Measurements from ENCODE around the gene VAMP5.

GRCh38 chr2:85274216-85274591, 53.6 kb downstream of the TGOLN2 start:
- PRO-cap, 3 experiments, result no peak in any of the 3 experiments

DNA sequence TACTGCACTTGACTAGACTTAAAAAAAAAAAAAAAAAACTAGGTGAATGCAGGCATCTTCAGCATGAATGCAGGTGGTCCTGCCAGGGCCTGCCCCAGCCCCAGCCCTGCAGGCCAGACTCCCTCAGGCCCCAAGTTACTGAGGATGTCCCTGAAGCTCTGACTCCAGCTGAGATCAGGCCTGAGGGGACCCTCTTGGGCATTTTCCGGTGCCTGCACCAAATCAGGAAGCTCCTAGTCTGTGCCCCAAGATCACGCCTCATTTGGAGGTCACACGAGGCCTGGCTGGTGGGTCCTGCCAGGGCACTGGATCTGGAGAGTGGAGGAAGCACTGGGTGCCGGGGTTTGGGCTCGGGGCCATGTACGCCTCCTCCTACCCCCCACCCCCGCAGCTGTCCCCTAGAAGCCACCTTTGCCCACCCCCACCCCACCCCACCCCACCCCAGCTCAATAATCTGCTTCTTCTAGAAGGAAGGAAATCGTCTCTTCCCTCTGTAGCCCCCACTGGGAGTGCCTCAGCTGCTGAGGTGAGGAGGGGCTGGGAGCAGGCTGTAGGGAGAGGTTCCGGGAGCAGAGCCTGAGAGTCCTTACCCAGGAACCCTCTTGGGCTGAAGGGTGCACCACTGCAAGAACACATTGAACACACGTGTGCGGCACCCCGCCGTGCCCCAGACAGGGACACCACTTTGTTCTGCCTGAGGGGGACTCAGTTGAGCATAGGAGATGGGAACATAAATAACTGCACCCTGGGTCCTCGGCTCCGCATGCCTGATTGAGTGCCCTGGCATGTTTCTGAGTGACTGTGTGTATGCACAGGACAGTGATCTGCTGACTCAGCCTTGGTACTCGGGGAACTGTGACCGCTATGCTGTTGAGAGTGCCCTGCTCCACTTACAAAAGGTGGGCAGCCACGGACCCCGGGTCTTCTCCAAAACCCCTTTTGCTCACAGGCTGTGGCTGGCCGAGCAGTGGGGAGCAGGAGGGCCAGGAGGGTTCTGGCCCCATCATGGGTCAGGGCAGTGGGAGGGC, 16.4 kb downstream of the SH2D6 start:
- PRO-cap, 3 experiments, result no peak in any of the 3 experiments

DNA sequence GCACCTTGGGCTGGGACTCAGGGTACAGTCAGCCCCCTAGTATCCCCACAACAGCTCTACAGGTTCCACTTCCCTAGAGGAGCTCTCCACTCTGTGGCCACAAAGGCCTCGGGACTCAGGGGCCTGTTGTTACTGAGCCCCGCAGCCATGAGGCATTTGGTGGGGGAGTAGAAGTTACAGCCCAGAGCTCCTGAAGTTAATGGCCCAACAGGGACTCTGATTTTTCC, 19.9 kb downstream of the SH2D6 start:
- PRO-cap, 3 experiments, result no peak in any of the 3 experiments

GRCh38 chr2:85441920-85442385, 23.4 kb downstream of the SH2D6 start:
- PRO-cap, 3 experiments, result no peak in any of the 3 experiments

DNA sequence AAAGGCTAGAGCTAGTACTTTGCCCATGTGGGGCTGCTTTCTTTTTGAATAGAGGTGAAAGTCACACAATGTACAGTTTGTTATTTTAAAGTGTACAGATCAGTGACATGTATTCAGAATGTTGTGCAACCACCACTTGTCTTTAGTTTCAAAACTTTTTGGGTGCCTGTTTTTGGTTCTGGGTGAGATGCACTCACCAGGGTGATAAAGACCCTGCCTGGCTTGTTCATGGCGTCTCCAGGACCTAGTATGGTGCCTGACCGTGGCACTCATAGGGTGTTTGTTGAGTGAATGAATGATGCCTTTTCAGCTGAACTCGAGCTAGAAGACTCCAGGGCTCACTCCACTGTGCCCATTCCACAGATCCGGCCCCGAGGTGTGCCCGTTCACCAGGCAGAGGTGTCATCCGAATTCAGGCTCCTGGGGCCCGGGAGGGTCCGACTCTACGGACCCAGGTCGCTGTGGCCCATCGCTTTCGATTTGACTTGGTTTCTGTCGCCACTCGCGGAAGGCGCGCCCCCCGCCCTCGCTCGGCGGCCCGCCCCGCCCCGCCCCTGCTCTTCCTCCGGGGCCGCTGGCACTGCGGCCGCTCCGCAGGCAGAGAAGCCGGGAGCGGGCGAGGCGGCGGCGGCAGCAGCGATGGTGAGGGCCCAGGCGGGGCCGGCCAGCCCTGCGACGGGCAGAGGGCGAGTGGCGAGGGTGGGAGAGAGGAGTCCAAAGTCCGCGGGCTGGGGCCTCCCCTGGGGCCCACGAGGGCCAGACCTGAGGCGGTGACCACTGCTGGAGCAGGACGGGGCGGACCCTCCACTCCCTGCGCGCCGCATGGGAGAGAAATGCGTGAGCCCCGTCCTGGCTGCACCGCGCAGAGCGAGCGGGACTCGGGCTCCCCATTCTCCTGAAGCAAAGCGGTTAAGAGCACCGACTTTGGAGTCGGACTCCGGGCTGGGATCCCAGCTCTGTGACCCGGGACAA, at the start of gene VAMP5:
TSS of gene VAMP5 (plus strand) at position 580 of the 972 bp plus-strand sequence.
- PRO-cap, 3 experiments, result peak in 3 of 3 experiments; most common plus-strand start position 600 of the sequence (in 2); most common minus-strand start position 482 of the sequence (in 2)

DNA sequence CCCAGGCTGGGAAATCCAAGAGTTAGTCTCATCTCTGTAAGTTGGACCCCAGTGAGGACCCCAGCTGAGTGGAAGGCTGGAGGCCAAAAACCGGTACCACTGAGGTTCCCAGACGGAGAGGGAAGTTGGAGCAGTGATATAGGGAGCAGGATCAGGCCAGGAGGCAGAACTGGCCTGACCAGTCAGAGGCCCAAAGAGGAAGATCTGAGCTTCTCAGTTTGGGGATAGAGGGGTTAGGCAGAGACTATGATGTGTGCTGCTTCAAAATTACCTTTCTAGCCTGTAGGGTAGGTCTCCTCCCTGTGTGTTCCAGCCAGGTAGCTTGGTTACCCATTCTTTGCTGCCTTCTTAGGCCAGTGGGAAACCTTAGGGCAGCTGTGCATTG, 4.6 kb upstream of the RNF181 start:
- PRO-cap, 3 experiments, result peak in 2 of 3 experiments; most common plus-strand start position 216 of the sequence (in 2); most common minus-strand start position 206 of the sequence (in 2)

GRCh38 chr2:85712690-85713814, 18.9 kb downstream of the GNLY start:
- PRO-cap, 3 experiments, result no peak in any of the 3 experiments

DNA sequence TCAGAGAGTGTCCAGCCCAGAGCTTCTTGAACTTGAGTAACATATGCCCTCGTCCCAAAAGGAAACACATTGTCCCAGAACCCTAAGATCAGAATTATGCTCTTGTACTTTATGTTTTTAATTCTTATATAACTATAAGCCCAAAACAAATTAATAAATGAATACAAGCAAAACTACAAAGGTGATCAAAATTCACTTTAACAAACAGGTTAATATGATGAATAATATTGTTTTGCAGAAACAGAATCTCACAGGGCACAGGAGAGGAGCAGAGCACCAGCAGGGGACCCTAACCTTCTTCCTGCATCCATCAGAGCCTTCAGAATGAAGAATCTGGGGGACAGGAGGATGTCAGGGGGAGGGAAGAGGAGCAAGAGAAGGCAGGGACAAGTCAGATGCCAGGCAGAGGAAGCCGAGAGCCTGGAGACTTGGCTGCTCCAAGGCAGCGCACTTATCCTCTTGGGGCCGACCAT, 7.8 kb upstream of the ATOH8 start:
- PRO-cap, 3 experiments, result no peak in any of the 3 experiments

DNA sequence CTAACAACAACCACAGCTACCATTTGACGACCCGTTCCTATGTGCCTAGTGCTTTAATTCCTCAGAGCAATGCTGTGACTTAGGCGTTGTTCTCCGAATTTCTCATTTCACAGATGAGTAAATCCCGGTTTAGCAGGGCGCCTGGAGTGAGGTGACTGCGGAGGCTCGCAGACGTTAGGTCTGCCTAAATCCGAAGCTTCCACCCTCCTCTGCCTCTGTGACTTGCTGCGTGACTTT, 820 bp upstream of the ATOH8 start:
- PRO-cap, 3 experiments, result no peak in any of the 3 experiments

GRCh38 chr2:85754423-85755390, 916 bp downstream of the ATOH8 start:
- PRO-cap, 3 experiments, result peak in 1 of 3 experiments; most common plus-strand start chr2:85754862 (in 1); most common minus-strand start chr2:85754689 (in 1)

DNA sequence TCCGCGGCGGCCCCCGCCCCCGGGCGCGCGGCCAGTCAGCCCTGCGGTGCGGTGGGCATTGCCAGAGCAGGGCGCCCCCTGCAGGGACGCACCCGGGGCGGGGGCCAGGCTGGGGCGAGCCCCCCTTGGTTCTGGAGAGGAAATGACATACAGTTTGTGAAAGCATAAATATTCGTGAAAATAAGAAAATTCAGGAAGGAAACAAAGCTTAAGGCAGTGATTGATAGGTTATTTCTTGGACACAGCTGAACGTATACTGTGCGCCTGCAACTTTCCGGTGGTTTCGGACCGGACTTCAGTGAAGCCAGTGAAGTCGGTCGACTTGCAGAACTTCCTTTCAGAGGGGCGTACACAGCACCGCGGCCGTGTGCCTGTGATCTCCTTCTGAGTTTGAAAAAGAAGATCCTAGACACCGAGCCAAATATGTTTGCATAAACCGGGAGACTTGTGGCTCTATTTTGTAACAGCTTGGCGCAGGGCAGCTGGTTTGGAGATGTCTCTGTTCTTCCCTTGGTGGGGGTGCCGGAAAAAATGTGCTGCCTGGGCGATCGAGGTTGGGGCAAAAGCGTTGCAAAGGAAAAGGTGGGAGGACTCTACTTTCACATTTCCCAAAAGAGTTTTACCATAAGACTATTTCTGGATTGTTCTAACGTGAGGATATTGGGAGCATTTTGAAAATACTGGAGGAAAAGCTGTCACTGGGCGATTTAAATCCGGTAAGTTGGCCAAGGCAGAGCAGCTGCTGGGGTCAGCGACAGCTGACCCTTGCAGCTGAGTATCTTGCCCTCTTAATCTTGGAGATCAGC, 501 bp upstream of the ST3GAL5 start:
- PRO-cap, 3 experiments, result peak in 3 of 3 experiments; most common plus-strand start position 64 of the sequence (in 2); most common minus-strand start position 392 of the sequence (in 3)

- PRO-cap, 3 experiments, result peak in 2 of 3 experiments; most common plus-strand start chr2:85955136 (in 1); most common minus-strand start chr2:85954980 (in 1)
These were observed 66.3 kb upstream of the ST3GAL5 start for GRCh38 chr2:85954831-85955730.

- PRO-cap, 3 experiments, result no peak in any of the 3 experiments
These were observed 61.6 kb downstream of the POLR1A start for GRCh38 chr2:86043870-86044611.

- PRO-cap, 3 experiments, result no peak in any of the 3 experiments
These were observed 57.4 kb downstream of the REEP1 start for GRCh38 chr2:86280075-86280455.

DNA sequence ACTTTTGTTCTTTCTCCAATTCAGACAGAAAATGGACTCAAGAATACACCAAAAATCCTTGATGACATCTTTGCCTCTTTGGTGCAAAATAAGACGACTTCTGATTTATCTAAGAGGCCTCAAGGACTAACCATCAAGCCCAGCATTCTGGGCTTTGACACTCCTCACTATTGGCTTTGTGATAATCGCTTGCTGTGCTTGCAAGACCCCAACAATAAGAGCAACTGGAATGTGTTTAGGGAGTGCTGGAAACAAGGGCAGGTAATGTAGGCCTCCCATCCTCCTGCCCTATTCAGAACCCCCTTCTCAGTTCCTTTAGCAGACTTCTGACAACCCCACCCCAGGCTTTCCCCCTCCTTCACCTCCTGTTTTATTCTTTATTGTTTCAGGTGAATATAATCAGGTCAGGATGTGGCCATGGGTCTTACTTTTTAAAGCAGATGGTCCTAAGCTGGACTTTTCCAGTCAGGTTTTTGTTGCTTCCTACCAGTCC, 41.3 kb downstream of the KDM3A start:
- PRO-cap, 3 experiments, result no peak in any of the 3 experiments

DNA sequence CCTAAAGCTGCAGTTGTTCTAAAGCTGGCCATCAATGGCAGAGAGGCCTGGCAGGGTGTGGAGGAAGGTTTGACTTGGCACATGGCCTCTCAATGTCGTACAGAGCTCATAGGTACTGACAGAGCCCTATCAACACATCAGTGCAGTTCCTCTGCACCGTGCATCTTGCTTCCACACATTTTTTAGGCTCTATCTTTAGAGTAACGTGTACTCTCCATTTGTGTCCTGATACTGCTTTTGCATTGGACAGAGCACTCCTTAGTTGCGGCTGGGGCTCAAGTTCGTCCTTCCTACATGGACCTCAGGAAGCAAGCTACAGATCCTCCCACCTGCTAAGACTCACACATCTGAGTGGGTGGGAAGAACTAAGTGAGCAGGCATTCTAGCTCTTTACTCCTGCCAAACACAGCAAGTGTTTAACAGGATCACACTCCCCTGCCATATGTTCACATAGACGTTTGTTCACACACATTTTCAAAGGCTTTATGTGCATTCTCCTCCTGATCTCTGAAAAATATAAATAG, 3.1 kb upstream of the CHMP3 start:
- PRO-cap, 3 experiments, result no peak in any of the 3 experiments

- PRO-cap, 3 experiments, result peak in 2 of 3 experiments; most common plus-strand start chr2:86690033 (in 2)
These were observed 30.2 kb upstream of the RMND5A start for GRCh38 chr2:86689926-86690235.

GRCh38 chr2:86744524-86745028, 24.5 kb downstream of the RMND5A start:
- PRO-cap, 3 experiments, result no peak in any of the 3 experiments

GRCh38 chr2:86747981-86748403, 27.9 kb downstream of the RMND5A start:
- PRO-cap, 3 experiments, result no peak in any of the 3 experiments

- PRO-cap, 3 experiments, result no peak in any of the 3 experiments
These were observed 14.4 kb downstream of the CD8A start for GRCh38 chr2:86776395-86776723.